Tibial nerve (tissue), 3 donors: ENCODE data around the genes RAB11FIP2 and FAM204A.

DNA sequence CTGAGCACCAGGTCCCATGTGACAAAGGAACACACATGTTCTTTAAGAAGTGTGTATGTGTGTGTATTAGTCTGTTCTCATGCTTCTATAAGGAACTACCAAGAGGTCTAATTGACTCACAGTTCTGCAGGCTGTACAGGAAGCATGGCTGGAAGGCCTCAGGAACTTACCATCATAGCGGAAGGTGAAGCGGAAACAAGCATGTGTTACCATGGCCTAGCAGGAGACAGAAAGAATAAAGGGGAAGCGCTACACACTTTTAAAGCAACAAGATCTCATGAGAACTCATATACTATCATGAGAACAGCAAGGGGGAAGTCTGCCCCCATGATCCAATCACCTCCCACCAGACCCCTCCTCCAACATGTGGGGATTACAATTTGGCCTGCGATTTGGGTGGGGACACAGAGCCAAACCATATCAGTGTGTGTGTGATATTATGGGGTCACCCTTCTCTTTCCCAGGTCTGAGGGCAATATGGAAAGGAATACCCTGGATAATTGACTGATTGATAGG lies 22.9 kb upstream of the PDZD8 start:
- PRO-cap: no peak
- RAMPAGE, long total RNA, 3 experiments: no peak in any of the 3 experiments

DNA sequence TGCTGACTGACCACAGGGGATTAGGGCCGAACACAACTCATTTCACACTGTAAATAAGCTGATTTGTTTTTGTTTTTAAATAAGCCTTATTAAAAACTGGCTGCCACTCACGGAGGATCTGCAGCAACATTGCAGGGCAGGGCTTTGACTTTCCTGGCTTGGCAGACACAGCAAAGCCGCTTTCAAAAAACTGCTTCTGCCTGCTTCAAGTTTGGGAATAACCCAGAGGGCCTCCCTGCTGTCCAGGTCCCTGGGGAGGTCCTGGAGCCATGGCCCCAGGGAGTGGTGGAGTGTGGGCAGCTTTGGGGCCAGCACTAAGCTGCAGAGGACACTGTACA lies 72.5 kb upstream of the EMX2 start:
- PRO-cap: unidirectional peak, minus-strand start at position 189 of the sequence
- RAMPAGE, long total RNA, 3 experiments: no peak in any of the 3 experiments

DNA sequence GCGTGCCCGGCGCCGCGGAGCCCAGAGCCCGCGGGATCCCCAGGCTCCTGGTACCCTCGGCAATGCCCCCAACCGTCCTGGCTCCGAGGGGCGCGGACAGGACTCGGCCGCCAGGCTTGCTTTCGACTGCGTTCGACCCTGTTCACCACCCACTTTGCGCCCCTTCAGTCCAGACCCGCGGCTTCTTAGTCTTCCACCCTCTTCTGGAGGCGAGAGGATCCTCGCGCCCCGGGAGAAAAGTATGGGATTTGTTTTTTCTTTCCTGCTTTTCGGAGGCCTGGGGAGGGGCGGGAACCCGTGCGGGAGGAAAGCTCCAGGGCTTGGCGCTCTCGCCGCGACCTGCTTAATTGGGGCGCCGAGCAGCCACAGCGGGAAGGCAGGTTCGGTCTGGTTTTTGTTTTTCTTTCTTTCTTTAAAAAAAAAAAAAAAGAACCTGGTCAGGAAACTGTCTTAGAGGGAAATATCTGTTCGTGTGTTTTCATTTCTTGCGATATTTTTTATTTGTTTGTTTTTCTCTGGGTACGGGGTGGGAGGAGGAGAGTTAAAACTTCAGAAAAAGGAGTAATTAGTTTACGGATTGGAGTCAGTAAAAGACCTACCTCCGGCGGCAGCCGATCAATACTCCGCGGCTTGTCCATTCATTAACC lies 1.5 kb downstream of the EMX2 start:
- PRO-cap: no peak
- RAMPAGE, long total RNA, 3 experiments: no peak in any of the 3 experiments

- PRO-cap: no peak
- RAMPAGE, long total RNA, 3 experiments: no peak in any of the 3 experiments
These were observed 110.5 kb downstream of the RAB11FIP2 start for GRCh38 chr10:117936126-117936741.

DNA sequence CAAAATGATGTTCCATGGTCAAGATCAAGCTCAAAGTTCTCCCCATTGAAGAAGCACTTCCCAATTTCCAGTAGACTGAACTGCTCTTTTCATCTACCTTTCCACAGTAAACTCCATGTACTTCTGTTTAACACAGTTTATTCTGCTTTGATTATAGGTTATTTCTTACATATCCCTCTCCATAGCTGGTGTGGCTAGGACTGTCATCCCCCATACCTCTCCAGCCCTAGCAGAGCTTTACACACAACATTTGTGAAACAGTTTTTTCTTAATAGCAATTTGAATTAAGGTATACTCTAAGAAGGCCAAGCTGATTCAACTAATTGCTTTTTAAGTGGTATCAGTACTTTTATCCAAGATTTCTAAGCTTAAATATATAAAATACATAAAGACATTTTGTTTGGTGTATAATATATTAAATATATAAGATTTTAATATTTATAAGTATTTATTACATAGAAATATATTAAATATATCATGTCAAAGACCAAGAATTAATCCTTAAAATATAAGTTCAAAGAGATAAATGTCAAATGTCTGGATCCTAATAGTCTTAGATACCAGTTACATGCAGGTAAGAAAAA lies 18.8 kb downstream of the RAB11FIP2 start:
- PRO-cap: no peak
- RAMPAGE, long total RNA, 3 experiments: no peak in any of the 3 experiments

DNA sequence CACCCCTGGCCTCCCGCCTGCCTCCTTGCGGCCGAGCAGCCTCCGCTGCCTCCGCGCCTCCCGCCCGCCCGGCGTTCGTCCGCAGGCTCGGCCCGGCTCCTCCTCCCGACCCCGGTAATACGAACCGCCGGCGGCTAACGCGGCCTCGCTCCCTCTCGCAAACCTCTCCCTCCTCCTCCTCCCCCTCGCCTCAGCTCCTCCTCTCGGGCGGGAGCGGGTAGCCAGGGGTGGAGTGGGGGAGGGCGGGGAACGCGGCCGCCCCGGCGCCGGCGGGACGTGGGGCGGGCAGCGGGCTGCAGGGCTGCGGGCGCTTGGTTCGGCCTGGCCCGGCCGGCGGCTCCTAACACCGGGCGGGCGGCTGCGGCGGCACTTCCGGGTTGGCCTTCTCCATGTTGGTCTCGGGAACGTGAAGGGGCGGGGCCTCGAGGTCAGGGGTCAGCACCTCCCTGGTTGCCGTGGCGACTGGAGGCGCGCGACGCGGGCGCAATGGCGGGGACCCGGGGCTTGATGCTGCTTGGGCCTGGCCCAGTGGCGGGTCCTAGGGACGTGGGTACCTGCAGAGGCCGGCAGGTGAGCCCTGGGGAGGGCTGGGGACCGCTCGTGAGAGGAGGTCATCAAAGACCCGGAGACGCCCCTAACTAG lies at the start of gene RAB11FIP2:
Gene RAB11FIP2, minus strand, starts transcription at position 408 of the 642 bp plus-strand sequence.
- PRO-cap: bidirectional peak, plus-strand start at position 465 of the sequence, minus-strand start at position 70 of the sequence
- RAMPAGE, long total RNA, 3 experiments: start-site peak on the plus strand in 2 of 3 experiments, centred at positions 454 to 459 of the sequence, 58 to 60 reads per replicate

GRCh38 chr10:118341322-118342653 lies at the start of gene FAM204A:
TSS of gene FAM204A (minus strand) at chr10:118342324.
- PRO-cap: unidirectional peak, minus-strand start at chr10:118342318
- RAMPAGE, long total RNA, 3 experiments: start-site peak on the minus strand in 2 of 3 experiments, at chr10:118342289-118342312 at its widest, 24 to 537 reads per replicate

DNA sequence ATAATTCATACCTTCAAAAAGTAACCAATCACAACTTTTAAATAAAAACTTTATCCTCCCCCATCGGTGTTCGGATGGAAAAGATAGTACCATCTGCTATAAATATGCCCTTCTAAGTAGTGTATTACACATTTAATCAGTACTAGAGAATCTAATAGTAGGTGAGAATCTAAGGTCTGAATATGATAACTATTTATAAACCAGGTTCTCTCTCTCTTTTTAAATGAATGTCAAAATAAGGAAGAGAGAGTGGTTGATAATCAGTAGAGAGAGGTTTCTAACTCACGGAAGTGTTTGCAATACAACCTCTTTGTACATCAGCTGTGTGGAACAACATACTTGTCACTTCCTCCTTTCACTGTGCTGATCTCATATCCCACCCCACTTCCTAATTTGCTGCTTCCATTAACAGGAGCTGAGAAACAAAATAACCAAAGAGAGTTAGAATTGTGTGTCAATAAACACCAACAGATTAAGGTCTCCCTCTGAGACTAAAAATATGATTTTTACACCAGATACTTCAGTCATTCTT lies 25.2 kb downstream of the CACUL1 start:
- PRO-cap: no peak
- RAMPAGE, long total RNA, 3 experiments: no peak in any of the 3 experiments

- PRO-cap: no peak
- RAMPAGE, long total RNA, 3 experiments: no peak in any of the 3 experiments
These were observed 37.6 kb upstream of the CACUL1 start for GRCh38 chr10:118792380-118792786.

DNA sequence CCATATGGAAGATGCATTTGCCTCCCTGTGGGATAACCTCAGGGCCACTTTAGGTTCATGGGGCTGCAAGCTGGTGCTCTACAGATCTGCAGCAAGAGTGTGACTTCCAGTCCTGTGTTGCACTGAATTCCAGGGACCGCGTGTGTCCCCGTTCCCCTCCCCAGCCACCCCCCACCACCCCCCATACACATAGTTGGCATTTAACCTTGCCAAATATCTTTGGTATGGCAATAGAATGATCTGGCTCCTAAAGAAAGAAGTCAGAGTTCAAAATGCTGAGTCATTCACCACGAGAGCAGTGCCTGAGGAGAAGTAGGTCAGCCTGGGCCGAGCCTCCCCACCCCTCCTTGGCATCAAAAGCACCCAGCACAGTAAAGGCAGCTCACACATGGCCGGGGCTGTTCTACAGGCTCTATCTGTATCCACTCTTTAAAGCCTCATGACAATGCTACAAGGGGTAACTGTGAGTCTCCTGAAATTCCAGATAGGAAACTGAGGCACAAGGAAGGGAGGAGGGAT lies 70.5 kb upstream of the NANOS1 start:
- PRO-cap: no peak
- RAMPAGE, long total RNA, 3 experiments: no peak in any of the 3 experiments

- PRO-cap: no peak
- RAMPAGE, long total RNA, 3 experiments: no peak in any of the 3 experiments
These were observed 4.3 kb upstream of the NANOS1 start for GRCh38 chr10:119025219-119025663.

DNA sequence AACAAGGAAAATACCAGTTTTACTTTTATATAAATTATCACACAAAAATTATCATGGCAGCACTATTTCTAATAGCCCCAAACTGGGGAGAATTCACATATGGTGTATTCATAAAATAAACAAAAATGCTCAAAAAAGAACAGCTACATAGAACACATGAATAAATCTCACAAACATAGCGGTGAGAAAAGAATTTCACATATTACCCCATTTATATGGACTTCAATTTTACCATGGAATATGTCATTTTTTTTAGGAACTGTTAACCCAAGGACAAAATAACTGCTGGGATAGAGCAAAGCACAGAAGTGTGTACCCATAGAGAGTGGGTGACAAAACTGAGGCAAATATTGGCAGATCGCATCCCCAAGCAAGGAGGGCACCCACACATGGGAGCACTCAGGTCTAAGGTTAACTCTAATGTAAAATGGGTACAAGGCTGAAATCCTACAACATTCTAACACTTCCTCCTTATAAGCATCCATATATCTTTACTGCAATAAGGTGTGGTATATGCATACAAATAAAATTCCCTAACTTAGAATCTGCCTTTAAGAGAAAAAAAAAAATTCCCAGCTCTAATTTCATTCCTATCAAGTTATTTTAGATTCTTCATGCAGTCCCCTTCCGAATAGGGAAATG lies 18.8 kb downstream of the EIF3A start:
- PRO-cap: no peak
- RAMPAGE, long total RNA, 3 experiments: no peak in any of the 3 experiments

DNA sequence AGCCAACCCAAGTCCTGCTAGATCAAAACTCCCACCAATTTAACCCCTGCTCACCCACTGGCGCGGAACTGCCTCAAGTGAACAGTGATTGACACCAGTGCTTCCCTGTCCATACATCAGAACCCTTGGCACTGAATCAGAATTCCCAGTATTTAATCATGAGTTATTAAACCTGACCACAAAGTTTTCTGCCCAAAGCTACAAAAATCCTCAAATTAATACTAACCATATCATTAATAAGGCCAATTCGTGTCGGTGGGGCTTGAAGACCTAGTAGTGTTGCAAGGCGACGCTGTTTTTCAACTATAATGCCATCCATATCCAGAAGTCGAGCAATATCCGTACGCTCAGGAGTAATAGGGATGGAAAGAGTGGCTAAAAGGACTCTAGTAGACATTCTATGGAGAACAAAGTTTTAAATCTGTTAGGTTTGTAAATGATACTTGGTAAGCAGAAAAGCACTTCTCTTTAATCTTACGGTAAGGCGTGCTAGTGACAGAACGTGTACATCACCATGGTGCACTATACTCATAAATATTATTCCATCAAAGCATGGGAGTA lies 15.4 kb downstream of the EIF3A start:
- PRO-cap: no peak
- RAMPAGE, long total RNA, 3 experiments: no peak in any of the 3 experiments

- PRO-cap: no peak
- RAMPAGE, long total RNA, 3 experiments: no peak in any of the 3 experiments
These were observed 10.0 kb downstream of the DENND10 start for GRCh38 chr10:119113723-119114427.

GRCh38 chr10:119131793-119132430 lies 28.0 kb downstream of the DENND10 start:
- PRO-cap: no peak
- RAMPAGE, long total RNA, 3 experiments: no peak in any of the 3 experiments

- PRO-cap: no peak
- RAMPAGE, long total RNA, 3 experiments: no peak in any of the 3 experiments
These were observed 860 bp downstream of the SFXN4 start for GRCh38 chr10:119164684-119165023.

GRCh38 chr10:119206194-119207250 lies 849 bp upstream of the GRK5 start:
- PRO-cap: unidirectional peak, plus-strand start at chr10:119206495; bidirectional peak, plus-strand start at chr10:119207157, minus-strand start at chr10:119206953
- RAMPAGE, long total RNA, 3 experiments: no peak in any of the 3 experiments

DNA sequence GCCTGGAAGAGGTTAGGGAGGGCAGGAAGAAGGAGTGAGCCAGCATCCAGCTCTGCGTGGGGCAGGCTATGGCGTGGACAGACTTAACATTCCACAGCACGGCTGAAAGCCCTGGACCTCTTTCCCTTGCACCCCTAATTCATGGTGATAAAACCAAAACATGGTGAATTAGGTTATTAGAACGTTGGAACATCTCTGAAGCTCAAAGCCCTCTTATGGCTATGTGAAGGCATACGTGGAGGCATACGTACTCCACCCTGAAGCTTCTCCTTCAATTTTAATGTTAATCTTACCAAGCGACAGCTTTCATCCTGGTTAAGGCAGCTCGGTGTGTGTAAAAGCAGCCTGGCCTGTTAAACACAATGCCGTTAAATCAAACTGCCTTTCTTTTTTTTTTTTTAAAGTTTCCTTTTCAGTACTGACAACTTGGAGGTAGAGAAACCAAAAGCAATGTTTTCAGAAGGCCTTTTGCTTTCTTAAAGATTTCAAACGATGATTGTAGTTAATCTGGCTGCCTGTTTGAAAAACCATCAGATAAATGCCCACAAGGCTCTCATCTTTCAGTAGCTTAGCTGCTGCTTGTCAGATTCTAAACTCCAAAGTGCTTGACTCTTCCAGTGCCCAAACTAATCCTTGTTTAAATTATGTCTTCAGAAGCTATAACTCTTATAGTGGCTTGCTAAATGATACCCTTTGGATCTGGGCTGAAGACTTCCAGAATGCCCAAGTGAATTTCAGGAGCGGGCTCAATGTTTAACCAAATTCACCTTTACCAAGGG lies 4.6 kb downstream of the GRK5 start:
- PRO-cap: no peak
- RAMPAGE, long total RNA, 3 experiments: no peak in any of the 3 experiments

DNA sequence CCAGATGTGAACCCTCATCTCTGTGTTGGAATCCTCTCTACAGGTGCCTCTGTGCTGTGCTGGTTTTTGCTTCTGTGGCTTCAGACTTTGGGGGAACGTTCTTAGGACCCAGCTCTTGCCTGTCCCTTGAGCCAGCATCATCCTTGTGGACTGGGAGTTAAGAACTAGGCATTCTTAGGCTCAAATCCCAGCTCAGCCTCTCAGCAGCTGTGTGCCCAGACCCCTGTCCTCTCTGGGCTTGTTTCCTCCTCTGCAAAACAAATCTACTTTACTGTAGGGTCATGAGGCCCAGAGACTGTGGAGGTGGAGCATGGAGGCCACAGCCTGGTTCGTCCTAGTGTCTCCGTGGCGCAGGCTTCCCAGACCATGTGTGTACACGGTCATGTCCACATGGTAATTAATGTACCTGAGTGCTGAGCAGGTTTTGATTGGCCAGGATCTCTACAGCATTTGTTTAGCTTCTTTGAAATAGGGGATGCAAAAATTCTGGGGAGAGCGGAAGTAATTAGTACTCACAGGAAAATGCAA lies 102.4 kb downstream of the GRK5 start:
- PRO-cap: no peak
- RAMPAGE, long total RNA, 3 experiments: no peak in any of the 3 experiments

DNA sequence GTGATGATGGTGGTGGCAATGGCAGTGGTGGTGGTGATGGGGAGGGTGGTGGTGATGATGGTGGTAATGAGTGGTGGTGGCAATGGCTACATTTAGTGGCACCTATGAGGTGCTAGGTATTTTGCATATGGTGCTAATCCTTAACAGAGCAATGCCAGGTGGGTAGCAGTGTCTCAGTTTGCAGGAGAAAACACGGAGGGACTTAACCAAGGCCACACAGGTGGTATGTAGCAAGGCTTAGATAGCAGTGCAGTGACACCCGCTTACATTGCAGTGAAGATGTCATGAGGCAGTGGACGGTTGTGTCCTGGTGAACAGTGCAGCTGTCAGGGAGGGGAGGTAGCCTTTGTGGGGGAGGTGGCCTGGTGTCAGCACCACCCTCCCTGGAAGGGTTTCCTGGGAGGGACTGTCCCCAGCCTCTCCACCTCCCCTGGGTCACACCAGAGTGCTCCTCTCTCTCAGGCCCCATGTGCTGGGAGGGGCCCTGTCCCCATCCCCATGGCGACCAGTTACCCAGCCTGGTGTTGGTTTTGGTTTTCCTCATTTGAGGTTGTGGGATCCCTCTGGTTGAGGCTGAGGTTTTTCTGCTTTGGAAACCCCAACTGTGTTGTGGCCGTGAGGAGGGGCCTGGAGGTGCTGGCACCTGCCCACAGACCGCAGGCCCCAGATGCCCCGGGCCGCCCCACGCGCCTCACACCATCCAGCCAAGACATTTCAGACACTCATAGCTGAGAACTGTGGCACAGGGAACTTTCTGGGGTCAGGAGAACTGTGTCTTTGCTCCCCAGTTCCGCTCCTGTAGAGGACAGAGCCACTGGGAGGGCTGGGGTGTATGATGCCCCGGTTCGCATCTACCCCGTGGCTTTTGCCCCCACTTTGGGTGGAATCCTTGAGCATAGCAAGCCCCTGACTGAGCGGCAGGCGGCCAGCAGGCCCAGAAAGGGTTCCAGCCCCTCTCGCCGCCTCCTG lies 106.2 kb downstream of the GRK5 start:
- PRO-cap: no peak
- RAMPAGE, long total RNA, 3 experiments: no peak in any of the 3 experiments